SUDHL5 (cell line): ENCODE measurements around the genes NPIPA1 and BMERB1.

- PRO-cap, result no peak
Observed at GRCh38 chr16:14106274-14106652, 35.1 kb downstream of the MRTFB start.

DNA sequence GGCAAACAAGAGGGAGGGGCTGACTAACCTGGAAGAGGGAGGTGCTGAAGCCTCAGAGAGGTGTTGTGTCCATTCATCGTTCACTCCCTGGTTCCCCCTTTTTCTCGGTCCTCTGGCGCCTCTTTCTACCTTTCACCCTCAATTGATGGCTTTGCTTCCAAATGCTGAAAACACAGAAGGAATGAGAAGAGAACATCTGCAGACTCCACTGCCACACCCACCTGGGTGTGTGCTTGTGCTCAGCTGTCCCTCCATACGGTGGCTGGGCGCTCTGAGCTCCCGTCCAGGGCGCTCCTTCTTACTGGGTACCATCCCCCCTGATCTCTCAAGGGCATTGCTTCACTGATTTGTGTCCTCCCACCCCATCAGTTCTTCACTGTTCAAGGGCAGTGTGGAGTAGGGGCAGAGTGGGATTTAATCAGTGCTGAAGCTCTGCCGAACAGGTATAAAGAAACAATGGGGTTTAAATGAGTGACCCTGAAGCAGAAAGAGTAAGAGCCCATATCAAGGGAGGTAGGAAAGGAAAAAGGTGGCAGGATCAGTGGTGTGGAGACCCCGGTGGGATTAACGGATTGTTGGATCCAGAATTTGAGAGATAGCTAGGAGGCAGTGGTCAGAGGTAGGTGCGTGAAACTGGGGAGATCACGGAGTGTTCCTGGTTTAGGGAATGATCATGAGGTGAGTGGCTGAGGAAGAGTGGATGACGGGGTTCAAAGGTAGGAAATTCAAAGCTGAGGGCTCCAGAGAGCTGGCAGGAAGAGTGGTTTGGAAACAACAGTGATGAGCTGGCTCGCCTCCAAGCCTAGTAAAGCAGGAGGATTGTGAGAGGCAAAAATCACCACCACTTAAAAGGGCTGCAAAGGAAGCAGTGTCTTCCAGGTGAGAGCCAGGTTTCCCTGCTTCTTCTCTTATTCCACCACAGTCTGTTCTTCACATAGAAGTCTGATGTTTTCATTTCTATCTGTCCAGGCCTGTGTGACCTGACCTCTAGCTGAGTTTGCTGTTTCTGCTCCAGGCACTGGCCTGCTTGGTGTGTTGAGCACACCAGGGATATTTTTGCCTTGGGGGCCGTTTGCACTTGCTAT, 40.9 kb downstream of the MRTFB start:
- PRO-cap, result no peak

- PRO-cap, result no peak
Observed at GRCh38 chr16:14128100-14128652, 57.1 kb downstream of the MRTFB start.

- PRO-cap, result no peak
Observed at GRCh38 chr16:14151416-14152119, 80.4 kb downstream of the MRTFB start.

- PRO-cap, result no peak
Observed at GRCh38 chr16:14185706-14186104, 114.6 kb downstream of the MRTFB start.

DNA sequence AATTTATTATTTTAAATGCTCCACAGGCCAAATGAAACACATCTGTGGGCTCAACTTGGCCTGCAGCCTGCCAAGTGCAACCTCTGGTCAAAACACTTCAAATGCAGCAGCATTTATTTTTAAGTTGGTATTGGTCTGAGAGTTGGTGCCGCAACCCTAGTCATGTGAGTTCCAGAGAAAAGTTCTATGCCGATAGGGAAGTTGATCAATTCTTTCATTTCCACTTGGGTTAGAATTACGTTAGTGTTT, 220.9 kb downstream of the MRTFB start:
- PRO-cap, result no peak

GRCh38 chr16:14301184-14301805, 230.2 kb downstream of the MRTFB start:
- PRO-cap, result unidirectional peak, plus-strand start at chr16:14301384

DNA sequence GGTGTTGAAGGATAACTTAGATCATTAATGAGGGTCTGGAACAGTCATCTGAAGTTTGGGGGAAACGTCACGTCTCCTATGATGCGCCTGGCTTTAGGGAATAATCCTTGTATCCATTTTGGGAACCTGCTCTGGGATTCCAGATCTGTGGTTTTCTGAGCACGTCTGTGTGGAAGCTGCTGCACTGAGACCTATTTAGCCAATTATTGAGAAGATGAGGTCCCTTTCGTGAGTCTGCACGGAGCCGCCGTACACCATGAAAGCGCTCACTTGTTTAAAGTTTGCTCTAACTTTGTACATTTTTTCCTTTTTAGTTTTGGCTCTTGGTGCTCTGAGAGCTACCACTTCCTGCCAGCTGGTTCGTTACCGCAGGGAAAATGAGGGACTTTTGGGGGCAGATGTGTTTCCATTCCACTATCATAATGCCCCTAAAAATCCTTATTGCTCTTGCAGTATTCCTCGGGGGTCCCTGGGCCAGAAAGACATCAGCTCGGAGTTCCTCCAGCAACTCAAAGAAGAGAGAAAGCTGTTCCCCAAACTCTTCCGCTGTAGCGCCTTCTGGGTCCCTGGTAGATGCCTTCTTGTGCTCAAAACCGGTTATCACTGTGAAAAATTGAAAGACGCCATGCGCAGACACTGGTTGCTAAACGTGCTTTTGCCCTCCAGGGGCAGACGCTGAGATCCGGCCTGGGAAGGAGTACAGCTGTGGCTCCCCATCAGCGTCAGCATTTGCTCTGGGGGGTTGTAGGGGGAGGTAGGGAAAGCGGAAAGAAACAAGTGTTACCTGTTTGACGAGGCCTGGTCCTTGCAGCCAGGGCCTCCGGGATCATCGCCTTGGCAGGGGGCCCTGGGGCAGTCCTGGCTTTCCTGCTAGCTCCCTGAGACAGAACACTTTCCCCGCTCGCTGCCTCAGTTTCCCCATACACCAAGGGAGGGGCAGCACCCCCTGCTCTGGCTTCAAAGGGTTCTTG, 238.1 kb downstream of the MRTFB start:
- PRO-cap, result bidirectional peak, plus-strand start at position 729 of the sequence, minus-strand start at position 575 of the sequence

DNA sequence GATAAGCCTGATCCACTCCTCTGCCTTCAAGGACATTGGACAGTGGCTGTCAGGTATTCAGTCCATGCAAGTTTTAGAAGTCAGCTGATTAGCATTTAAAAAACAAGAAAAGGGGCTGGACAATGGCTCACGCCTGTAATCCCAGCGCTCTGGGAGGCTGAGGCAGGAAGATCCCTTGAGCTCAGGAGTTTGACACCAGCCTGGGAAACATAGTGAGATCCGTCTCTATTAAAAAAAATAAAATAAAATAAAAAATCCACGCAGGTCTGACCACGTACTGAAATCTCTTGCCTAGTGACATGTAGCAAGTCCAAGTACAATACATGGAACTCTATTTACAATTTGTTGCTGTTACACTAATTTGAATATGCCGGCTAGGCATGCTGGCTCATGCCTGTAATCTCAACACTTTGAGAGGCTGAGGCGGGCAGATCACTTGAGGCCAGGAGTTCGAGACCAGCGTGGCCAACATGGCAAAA, 20.2 kb downstream of the PARN start:
- PRO-cap, result no peak

DNA sequence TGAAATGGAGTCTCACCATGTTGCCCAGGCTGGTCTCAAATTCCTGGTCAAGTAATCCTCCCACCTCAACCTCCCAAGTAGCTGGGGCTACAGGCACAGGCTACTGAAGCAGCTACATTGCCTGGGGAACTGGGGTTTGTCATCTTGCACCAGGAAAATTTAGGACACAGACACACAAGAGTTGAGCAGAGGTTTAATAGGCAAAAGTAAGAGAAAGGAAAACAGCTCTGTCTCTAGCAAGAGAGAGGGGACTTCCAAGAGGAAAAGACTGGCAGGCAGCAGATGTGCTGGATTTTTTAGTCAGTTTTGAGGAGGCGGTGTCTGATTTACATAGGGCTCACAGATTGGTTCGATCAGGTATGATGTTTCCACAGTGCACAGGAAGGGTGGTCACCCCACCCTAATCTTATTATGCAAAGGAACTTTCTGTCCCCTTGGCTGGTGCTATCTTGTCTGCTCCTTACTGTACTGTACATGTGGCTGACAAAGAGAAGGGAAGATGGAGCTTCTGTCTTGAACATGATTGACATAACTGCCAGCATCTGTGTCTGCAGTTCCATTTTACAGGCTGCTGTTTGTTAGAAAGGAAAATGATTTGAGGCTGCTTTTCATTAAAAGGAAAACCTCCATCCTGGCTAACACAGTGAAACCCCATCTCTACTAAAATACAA, 25.3 kb downstream of the BFAR start:
- PRO-cap, result bidirectional peak, plus-strand start at position 463 of the sequence, minus-strand start at position 270 of the sequence

GRCh38 chr16:14937135-14937621, at the start of gene NPIPA1:
NPIPA1 (plus strand) TSS chr16:14937443.
- PRO-cap, result no peak

DNA sequence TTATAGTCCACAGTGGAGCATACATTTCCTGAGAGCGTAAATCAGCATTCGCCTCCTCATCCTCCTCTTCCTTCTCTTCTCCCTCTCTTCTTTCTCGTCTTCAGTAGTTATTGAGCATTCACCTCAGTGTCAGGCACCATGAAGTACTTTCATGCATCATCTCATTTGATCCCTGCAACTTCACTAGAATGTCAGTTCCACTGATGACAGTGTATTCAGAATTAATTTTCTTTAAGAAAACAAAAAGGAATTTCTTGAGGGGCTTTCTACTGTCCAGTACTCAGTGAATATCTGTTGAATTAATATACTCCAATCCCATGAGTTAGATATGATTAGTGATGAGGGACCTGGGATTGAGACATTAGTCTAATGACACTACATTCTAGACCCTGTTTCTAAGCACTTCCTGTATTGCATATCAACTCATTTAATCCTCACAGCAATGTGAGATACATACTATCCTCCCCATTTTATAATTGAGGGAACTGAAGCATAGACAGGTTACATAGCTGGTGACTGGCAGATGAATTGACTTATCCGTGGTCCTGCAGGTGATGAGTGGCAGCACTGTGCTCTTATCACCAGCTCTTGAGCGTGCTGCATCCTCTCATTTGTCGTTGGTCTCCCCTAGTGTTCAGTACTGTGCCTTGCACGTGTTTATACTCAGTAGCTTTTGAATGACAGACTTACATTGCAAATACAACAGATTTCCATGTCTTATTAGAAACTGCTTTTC, 33.9 kb downstream of the NTAN1 start:
- PRO-cap, result no peak

DNA sequence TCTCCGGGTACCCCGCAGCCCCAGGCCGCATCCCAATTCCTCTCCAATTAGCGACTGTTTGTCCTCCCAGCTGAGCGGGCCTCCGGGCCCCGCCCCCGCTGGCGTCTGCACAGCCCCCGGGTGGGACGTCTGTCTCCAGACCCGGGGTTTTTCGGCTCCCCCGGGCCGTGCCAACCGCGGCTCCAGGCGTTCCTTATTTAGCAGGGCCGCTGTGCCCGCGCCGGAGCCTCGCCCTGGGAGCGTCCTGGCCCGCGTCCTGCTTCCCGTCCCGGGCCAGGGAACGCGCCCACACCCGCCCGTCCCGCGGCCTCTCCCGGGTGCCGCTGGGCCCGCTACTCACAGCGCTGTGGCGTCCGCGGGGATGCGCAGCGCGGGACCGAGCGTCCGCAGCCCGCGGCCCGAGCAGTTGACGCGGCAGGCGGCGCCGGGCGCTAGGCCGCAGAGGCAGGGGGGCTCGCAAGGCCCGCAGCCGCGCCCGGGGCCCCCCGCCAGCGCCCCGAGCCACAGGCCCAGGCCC, 60.0 kb upstream of the RRN3 start:
- PRO-cap, result bidirectional peak, plus-strand start outside the sequence, minus-strand start at position 337 of the sequence

DNA sequence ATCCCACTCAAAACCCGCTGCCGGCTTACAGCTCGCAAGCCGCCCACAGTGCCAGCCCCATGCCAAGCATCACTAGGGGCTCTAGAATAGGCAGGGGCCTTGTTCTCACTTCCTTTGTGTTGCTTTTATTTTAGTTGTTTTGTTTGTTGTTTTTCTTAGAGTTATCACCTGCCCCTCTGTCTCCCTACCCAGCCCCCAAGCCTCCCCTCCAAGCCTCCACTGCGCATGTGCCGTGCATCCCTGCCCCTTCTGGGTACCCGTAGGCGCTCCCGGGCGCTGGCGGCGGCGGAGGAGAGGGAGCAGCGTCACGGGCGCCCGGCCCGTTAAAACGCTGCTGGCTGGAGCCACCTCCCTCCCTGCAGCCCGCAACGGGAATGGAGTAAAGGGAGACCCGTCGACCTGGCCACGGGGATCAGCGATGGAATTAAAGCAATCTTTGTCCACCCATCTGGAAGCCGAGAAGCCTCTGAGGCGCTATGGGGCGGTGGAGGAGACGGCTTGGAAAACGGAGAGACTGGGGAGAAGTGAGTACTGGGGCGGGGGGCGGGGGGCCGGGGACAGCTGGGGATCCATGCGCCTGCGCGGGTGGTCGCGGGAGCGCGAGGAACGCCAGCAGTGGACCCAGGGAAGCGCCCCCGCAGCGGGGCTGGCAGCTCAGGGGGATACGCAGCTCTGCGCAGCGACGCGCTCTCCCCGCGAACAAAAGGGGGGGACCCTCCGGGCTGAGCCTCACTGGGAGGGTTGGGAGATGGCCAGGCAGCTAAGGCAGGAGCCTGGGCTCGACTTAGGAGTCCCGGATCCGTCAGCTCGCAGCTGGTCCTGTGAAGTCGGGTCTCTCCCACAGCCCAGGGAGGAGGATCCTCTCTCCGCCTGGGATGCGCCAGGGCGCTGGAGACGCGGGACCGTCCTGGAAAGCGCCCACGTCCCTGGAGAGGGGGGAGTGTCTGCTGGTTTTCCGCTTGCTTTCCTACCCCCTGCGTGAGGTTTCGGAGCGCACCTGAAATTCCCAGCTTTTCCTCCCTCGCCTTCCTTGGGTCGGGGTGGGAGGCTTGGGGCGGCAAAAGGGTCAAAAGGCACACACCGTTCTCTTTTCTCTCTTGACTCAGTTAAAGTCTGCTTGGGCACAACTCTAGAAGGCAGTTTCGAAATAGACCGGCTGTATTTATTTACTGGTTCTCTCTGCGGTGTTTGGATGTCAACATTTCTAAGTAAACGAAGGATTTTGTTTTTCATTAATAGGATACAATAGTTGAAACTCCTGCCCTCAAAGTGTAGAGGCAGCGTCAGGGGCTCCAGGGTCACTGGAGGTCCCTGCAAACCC, at the start of gene BMERB1:
BMERB1 (plus strand) TSS at position 353 of the 1,321 bp plus-strand sequence.
- PRO-cap, result no peak

- PRO-cap, result no peak
Observed at GRCh38 chr16:15462486-15463057, 28.2 kb downstream of the BMERB1 start.

GRCh38 chr16:15572409-15573398, 70.2 kb downstream of the MARF1 start:
- PRO-cap, result no peak

DNA sequence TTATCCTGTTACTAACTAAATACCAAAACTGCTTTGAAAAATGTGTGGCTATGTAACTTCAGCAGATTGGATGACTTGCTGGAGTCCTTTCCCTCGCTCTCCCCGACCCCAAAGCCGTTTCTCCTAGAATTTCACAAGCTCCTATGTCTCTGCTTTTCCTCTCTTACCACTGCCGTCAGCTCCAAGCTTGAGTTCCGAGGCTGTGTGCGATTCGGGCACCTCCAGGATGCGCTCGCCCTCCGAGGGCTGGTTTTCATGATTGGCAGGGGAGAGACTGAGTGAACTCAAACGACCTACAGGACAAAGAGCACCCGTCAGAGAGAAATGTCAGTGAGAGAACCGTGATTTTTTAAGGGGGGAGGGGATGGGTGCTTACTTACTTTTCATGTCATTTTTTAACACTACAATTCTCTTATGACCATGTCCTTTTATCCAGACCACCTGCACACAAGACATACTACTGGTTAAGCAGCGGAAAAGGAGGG, 42.7 kb downstream of the MARF1 start:
- PRO-cap, result no peak

GRCh38 chr16:15807635-15808290, 49.1 kb downstream of the MYH11 start:
- PRO-cap, result no peak

- PRO-cap, result no peak
Observed at GRCh38 chr16:15879249-15880099, 8.9 kb downstream of the CEP20 start.

- PRO-cap, result no peak
Observed at GRCh38 chr16:15961561-15962109, 12.2 kb downstream of the ABCC1 start.